ENCODE measurements around a stretch of chr16.

GRCh38 chr16:51137056-51137616, 13.9 kb downstream of the SALL1 start:
- PRO-cap = no peak
- RAMPAGE, long total RNA, 4 experiments = no peak in any of the 4 experiments

DNA sequence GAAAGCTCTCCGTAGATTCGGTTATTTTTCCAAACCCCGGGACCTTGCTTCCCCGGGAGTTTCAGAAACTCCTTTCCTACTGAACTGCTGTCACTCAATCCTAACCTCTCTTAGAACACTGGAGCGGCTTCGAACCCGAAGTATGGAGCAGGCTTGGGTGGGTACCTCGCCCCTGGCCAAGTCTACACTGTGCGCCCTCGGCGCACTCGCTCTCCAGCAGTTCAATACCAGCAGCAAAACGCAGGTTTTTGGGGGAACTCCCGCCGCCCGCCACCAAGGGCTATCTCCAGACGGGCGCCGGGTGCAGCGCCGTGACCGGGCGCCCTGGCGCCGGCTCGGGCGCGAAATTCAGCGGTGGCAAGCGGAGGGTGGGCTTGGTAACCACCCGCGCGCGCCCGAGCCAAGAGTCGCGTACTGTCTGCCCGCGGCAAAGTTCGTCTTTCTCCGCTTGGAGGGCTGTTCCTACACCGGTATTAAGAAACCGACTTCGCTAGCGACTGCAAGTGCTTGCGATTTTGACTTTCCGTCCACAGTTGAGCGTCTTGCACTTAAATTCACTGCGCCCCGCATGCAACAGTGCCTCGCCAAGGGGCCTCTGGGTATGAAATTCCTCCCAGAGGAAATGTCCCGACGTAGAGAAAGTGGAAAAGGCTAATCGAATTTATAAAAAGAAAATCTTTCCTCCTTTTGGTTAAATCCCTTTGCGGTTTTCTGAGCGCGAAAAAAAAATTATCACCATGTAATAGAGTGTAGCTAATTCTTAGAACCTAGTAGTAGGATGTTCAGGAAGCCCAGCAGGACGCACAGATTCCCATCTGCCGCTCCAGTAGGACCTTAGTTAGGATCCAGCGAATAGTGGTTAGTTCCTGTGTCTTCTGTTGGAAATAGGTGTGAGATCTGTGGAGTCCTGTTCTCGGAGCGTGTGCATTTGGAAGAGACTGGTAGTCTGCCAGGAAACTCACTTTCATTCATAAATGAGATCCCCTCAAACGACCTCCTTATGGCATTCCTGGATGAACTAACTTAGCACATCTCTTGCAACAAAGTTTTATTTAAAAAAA, 5.0 kb upstream of the SALL1 start:
- PRO-cap = no peak
- RAMPAGE, long total RNA, 4 experiments = no peak in any of the 4 experiments

- PRO-cap = no peak
- RAMPAGE, long total RNA, 4 experiments = no peak in any of the 4 experiments
Observed at GRCh38 chr16:51646305-51646811, 495.3 kb upstream of the SALL1 start.

GRCh38 chr16:51834169-51834592, 683.1 kb upstream of the SALL1 start:
- PRO-cap = bidirectional peak, plus-strand start at chr16:51834323, minus-strand start at chr16:51834253
- RAMPAGE, long total RNA, 4 experiments = no peak in any of the 4 experiments

- PRO-cap = no peak
- RAMPAGE, long total RNA, 4 experiments = no peak in any of the 4 experiments
Observed at GRCh38 chr16:52561861-52562475, 15.0 kb upstream of the TOX3 start.

GRCh38 chr16:53058454-53059235, 3.9 kb downstream of the CHD9 start:
- PRO-cap = no peak
- RAMPAGE, long total RNA, 4 experiments = no peak in any of the 4 experiments

DNA sequence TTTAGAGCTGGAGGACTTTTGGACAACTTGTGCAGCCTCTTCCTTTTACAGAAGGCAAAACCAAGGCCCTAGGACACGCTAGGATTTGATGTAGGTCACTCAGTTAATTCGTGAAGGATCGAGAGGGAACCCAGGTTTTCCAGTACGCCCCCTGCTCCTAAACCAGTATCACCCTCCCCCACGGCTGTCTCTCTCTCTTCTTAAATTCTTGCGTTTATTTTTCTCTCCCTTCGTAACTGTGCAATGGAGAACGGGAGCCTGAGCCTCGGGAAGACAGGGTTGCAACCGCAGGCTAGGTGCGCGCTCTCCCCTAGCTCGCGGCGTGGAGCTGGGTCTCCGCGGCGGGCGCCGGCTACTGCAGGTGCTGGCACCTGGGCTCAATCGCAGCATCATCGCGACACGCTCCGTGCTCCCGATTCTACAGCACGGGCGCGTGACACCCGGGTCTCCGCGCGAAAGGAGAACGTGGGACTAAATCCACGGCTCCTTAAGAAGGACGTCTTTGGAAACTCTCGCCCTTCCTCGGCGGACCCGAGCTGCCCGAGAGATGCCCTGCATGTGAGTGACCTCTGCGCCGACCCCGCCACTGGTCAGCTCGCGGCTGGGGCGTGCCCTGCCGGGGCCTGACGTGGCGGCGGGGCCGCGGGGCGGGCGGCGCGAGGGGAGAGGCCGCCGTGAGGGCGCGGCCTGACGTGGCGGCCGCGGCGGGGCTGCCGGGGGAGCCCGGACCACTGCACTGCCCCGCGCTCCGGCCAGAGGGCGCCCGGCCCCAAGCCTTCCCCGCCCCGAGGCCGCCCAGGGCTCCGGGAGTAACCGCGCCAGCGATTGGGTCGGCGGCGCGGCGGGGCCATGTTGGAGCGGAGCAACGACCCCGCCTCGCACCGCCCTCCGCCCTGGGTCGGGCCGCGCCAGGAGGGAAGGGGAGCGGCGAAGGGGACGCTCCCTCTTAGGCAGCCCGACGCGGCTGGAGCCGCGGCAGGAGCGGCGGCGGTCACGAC, 75.3 kb downstream of the CHD9 start:
- PRO-cap = bidirectional peak, plus-strand start at position 693 of the sequence, minus-strand start at position 560 of the sequence; bidirectional peak, plus-strand start outside the sequence, minus-strand start at position 966 of the sequence
- RAMPAGE, long total RNA, 4 experiments = no peak in any of the 4 experiments

GRCh38 chr16:53134671-53135877, 80.3 kb downstream of the CHD9 start:
- PRO-cap = no peak
- RAMPAGE, long total RNA, 4 experiments = no peak in any of the 4 experiments

DNA sequence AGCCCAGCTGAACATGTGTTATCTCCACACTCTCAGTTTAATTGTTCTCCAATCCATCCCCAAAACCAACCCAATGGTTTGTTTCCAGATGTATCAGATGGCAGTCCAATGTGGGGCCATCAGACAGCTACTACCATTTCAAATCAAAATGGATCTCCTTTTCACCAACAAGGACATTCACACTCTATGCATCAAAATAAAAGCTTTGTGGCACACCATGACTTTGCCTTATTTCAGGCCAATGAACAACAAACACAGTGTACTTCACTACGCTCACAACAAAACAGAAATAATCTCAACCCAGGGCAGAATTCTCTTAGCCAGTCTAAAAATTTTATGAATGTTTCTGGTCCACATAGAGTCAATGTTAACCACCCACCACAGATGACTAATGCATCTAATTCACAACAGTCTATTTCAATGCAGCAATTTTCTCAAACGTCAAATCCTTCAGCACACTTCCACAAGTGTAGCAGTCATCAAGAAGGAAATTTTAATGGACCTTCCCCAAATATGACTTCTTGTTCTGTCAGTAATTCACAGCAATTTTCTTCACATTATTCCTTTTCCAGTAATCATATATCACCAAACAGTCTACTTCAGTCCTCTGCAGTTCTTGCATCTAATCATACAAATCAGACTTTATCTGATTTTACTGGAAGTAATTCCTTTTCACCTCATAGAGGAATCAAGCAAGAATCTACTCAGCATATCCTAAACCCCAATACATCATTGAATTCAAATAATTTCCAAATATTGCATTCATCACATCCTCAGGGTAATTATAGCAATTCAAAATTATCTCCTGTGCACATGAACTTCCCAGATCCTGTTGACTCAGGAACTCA, 101.8 kb downstream of the CHD9 start:
- PRO-cap = no peak
- RAMPAGE, long total RNA, 4 experiments = no peak in any of the 4 experiments

- PRO-cap = no peak
- RAMPAGE, long total RNA, 4 experiments = no peak in any of the 4 experiments
Observed at GRCh38 chr16:53515127-53515673, 12.2 kb upstream of the AKTIP start.

DNA sequence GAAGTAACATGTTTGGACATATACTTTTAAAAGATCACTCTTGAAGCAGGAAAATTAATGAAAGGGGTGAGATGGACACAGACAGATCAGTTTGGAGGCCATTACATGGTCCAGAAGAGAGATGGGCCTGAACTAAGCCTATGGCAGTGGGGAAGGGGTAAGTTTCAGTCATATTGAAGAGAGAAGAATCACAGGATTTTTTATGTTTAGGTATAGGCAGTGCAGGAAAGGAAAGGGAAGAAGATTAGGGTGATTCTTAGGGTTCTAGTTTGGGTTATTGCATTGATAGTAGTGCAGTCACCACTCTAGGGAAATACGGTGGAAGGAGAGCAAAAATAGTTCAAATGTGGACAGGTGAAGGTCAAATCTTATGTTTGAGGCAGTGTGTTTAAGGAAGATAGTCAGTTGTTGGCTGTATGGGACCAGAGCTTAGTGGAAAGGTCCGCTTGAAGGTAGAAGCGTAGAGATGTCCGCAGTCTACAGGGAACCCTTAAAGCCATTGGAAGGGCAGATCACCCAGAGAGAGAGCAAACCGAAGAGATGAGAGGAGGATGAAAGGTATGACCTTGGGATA, 223.2 kb downstream of the FTO start:
- PRO-cap = no peak
- RAMPAGE, long total RNA, 4 experiments = no peak in any of the 4 experiments

GRCh38 chr16:53949566-53950426, 245.8 kb downstream of the FTO start:
- PRO-cap = no peak
- RAMPAGE, long total RNA, 4 experiments = start-site peak on the plus strand in 1 of 4 experiments, at chr16:53949779-53949999 at its widest, 20 reads per replicate

DNA sequence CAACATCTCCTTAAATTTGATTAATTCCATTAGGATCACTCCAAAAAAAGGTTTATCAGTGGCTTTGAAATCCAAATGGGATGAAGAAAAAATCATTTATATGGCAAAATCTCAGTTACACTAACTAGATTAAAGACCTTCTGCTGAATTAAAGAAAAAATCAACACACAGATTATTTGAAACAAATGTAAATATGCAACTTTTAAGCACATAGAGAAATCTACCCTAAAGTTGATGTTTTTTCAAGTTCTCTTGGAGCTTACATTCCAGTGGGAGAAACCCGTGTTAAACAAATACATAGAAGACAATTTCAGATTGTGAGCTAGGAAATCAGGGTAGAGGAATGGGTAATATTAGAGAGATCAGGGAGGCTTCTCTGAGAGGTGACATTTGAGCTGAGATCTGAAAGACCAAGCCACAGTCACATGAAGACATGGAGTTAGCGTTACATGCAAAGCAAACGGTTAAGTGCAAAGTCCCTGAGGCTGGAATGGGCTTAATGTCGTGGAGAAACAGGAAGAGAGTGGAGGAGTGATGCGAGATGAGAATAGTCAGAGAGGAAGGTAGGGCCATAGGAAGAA, 246.3 kb downstream of the IRX3 start:
- PRO-cap = no peak
- RAMPAGE, long total RNA, 4 experiments = start-site peak on the plus strand in 1 of 4 experiments, centred at position 245 of the sequence, 19 reads per replicate

DNA sequence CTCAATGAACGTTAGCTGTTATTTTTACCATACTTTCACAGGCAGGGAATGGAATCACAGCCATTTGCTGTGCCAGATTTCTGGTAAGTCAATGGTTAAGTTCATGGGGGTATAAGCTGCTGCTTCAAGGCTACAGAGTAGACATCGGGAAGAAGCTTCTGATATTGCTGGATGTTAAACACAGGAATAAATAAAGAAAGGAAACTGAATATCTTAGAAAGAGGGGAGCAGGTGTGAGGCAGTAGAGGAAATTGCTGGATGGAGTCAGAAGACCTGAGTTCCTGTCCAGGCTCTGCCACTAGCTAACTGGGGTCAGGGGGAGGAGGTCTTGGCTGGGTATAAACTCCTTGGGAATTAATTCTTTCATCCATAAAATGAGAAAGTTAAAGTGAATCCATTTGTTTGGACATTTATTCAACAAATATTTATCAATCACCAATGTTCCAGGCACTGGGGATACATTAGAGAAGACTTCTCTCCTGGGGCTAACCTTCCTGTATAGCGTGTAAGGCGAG, 145.1 kb downstream of the IRX3 start:
- PRO-cap = no peak
- RAMPAGE, long total RNA, 4 experiments = no peak in any of the 4 experiments

DNA sequence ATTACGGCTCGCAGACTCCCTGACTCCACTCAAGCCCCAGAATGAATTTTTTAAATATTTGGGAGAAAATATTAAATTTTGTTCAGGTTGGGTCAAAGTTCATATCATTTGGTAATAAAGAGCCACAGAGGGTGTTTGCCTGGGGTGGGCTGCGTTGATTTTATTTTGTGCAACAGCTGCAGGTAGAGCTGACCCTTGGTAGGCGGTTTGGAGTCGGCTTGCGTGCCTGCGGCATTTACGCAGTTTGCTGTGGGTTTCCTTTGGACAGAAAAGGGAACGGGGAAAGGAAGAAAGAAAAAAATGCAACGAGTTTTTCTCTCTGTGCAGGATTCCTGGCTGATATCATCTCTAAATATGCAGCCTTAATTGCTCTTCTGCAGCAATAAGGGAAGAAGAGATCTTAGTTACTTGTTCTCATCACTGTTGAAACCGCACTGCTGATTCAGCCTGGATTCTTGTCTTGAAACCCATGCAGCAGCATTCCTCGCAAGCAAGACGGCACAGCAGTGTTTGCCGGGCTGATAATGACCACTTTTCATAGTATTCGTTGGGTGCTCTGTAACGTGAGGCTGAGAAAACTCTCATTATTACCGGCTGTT, 114.6 kb downstream of the IRX3 start:
- PRO-cap = no peak
- RAMPAGE, long total RNA, 4 experiments = no peak in any of the 4 experiments

- PRO-cap = no peak
- RAMPAGE, long total RNA, 4 experiments = no peak in any of the 4 experiments
Observed at GRCh38 chr16:54208255-54208725, 78.3 kb downstream of the IRX3 start.

DNA sequence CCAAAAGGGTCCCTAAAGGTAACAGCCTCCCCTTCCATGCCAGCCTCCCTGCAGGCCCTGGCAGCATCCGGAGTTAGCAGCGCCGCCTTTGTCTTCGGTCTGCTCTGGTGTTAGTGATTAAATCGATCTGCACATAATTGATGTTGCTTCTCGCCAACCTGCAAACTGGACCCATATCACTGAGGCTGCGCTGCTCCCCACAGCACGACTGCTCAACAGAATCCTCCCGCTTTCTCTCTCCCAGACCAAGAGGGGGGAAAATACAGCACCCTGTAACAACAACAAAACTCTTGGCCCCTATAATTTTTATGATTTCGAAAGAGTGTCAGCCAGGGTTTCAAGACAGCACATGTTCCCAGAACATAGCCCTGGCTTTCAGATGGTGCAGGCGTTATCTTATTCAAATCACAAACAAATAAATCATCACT, 76.0 kb downstream of the IRX3 start:
- PRO-cap = no peak
- RAMPAGE, long total RNA, 4 experiments = no peak in any of the 4 experiments

- PRO-cap = no peak
- RAMPAGE, long total RNA, 4 experiments = no peak in any of the 4 experiments
Observed at GRCh38 chr16:54277850-54278908, 8.4 kb downstream of the IRX3 start.

DNA sequence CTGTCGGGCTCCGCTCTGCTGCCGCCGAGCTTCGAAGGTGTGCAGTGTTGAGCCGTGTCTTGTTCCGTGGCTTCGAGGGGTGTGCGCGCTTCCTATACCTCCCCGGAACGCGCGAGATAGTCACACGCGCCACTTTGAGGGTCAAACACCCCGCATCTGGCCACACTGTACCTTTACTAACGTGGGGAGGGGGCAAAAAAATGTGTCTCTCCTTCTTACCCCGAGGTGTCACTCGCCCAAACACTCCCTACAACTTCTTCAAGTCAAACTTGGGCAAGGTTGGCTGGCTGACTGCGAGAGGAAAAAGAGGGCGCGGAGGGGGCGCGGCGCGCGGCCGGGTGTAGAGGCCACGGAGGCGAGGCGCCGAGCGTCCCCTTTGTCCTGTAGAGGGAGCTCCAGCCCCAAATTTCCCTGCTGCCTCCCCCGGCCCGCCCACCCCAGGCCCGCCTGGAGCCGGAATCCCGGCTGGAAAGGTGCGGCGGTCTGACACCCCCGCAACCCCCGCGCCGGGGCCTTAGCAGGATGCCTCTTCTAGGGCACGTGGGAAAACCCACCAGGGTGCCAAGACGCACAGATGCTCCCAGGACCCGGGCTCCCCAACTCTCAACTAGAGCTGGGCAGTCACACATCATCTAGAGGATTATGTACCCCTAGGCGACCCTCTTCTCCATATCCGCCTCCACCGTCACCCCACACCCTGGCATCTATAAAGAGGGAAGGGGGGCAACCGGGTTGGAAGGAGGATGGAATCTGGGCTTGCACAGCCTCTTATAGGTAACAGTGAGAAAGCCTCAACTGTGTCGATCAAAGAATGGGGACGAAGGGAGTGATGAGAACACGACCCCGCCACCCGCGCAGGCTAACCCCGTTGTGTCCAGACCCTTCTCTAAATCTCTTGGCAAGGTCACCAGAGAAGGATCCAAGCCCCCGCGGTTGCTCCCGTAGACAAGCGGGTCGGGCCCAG, 4.2 kb downstream of the IRX3 start:
- PRO-cap = no peak
- RAMPAGE, long total RNA, 4 experiments = no peak in any of the 4 experiments

DNA sequence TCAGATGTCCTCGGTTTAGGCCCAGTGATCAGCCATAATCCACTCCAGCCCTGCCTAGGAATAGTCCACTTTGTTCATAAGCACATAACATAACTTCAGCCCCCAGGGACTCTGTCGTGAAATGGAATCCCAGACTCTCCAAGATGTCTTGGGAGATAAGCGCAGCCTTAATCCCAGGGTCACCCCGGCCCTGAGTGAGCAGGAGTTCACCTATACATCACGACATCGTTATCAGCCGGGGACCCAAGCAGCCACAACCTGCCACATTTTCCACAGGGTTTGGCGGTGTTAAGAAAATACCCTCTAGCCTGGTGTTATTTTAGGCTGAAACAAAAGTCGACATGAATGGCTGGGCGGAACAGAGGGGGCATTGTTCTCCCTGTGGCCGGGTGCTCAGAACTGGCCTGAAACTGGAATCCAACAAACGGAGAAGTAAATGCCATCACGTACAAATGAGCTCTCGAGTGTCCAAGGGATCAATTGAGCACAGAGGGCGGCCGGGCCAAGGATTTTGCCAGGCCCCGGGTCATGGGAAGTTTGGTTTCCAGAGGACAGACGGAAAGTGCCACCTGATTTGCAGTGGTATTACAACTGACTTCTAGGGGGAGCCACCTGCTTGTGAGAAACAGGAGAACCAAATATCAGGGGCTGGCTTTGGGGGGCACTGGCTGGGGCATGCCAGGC, 145.8 kb upstream of the IRX3 start:
- PRO-cap = no peak
- RAMPAGE, long total RNA, 4 experiments = no peak in any of the 4 experiments

All from gastroesophageal sphincter (tissue), 4 donors.